Endodermal cell (in vitro differentiated cells): ENCODE measurements around the gene PARP12.

DNA sequence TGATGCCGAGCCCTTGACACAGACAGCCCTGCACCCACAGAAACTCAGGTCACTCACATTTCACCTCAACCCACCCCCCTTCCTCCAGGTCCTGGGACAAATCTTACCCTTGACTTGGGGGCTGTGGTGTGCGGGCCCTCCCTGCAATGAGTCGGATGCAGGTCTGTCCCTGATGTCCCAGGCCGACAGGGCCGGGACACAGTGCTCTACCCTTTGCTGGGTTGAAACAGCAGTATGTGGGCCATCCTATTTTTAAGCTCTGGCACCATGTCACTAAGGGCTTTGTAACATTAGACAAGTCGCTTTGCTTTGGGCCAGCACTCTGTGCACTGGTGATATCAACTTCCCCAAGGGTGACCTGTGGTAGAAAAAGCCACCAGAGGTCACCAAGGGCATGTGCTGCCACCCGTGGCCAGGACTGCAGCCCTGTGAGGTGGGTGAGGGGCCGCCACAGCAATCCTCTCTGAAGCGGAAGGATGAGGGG is 51.2 kb downstream of the CLEC2L start:
- PRO-cap: no peak

- PRO-cap: no peak
Observed at GRCh38 chr7:139616116-139617069, 92.9 kb downstream of the CLEC2L start.

- PRO-cap: no peak
Observed at GRCh38 chr7:139701760-139702555, 75.8 kb downstream of the HIPK2 start.

GRCh38 chr7:139737483-139737699 is 40.4 kb downstream of the HIPK2 start:
- PRO-cap: no peak

GRCh38 chr7:139745940-139746420 is 31.8 kb downstream of the HIPK2 start:
- PRO-cap: no peak

GRCh38 chr7:139747823-139748129 is 30.0 kb downstream of the HIPK2 start:
- PRO-cap: no peak

DNA sequence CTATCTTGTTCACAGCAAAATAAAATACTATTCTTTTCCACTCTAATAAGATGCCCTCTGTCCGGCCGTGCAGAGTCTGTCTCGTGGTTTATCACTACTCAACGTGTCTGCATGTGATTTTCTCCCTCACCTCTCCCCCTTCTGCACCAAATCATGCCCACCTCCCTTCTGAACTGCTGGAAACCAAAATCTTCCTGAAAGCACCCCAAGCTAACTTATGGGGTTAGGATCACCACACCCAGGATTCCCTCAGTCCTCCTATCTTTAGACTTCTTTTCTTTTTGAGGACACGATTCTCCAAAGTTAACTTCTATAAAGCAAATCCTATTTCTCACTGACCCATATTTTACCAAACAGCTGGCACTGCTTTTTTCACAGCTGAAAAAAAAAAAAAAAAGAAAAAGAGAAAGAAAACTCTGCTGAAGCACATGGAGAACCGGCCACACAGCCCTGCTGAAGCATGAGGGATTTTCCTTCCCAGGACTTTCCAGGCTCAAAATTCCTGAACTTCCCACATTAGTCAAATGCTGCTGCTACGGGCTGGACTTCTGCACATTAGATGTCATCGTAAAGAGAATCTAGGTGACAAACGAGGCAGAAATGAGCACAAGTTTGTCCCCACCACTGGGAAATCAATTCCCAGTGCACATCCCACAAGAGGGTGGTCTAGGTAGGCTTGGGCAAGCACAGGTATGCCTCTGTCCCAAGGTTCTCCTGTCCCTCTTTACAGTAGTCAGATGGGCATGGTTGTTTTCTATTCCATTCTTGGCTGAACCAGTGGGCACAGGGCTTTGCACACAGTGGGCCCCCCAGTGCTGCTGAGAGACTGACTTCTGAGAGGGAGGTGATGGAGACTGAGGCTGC is 25.2 kb downstream of the HIPK2 start:
- PRO-cap: no peak

GRCh38 chr7:139778426-139778884 is 657 bp upstream of the HIPK2 start:
- PRO-cap: no peak

DNA sequence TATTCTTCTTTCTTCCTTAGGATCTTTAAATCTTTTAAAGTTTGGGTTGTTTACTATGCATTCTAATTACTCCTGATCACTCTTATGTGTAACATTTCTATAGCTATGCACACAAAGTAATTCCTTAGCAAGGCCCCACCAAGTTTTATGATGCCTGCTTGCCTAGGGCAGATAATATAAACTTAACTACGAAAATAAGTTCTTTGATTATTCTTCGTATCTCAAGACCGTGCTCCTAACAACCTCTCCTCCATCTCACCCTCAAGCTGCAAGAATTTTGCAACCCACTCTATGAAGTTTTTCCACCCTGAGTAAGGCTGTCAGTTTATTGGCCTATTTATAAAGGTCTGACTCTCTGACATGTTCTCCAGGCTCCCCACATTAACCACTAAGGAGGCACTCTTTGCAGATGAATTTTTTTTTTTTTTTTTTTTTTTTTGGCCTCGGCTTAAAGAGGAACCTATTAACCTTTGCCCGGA is 56.9 kb downstream of the TBXAS1 start:
- PRO-cap: no peak

DNA sequence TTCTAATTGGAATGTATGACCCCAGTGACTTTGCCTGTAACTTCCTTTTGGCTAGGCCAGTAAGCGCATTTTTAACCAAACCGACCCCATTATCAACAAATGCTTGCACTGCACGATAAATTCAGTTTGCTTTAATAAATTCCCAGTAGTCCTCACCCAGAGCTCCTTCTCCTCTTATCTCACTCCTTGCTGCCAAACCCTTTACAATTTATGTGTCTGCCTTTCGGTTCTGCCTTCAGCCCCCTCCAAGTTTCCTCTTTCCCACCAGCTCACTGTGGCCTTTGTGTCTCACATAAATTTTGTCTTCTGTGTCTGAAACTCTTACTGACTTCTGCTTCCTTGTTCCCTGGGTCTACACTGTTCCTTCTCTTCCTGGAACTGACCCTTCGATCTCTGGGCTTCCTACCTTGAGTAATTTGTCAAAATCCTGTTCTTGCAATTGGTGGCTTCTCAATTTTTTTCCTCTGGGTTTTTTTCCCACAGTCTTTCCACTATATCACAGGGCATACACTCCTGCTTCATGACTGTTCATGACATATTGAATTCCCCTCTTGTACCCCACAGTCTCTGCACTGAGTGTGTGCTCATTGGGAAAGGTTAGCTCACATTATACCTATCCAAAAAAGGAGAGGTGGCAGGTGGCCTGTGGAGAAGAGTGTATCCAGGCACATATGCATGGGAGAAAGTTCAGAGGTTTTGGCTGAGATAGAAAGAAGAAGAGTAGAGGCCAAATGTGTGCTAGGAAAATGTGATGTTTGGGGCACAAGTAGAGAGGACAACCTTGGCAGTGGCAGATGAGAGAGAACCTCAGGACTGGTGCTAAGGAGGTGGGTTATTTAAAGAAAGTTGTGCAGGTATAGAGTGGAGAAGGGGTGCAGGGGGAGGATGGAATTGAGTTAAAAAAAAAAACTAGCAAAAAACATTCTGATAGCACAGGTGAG is 59.2 kb downstream of the TBXAS1 start:
- PRO-cap: no peak

- PRO-cap: bidirectional peak, plus-strand start at chr7:140062824, minus-strand start at chr7:140062530; bidirectional peak, plus-strand start at chr7:140063232, minus-strand start at chr7:140063019
Observed at GRCh38 chr7:140062449-140063536, at the start of gene PARP12. Gene PARP12, minus strand, starts transcription at chr7:140062951.

- PRO-cap: no peak
Observed at GRCh38 chr7:140171491-140172003, 5.2 kb downstream of the KDM7A start.

DNA sequence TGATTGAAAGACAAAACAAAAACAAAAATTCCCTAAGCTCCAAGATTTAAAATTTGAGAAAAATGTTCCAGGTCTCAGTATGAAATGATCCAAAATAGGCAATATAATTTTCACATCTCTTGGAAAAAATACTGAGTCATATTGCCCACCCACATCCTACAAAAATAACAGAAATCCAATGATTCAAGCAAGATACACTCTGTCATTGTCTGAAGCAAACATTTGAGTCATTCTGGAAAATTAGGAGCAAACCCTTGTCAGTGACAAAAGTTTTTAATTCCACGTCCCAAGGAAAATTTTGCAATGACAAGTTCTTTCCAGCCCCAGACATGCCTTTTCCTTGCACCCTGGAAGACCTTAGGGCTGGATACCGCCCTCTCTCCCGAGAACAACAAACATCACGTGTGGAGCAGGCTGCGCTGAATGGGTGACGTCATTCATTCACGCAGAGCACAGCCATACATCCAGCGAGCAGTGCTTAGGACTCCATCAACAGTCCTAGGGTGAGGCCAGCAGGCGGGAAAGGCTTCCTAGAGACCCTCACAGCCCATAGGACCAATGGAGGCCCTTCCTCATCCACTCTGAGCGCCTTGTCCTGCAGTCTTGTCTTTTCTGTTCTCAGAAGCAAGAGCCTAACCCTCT is 23.3 kb upstream of the KDM7A start:
- PRO-cap: no peak

- PRO-cap: no peak
Observed at GRCh38 chr7:140230447-140230557, 53.5 kb upstream of the KDM7A start.

- PRO-cap: no peak
Observed at GRCh38 chr7:140507771-140508373, 28.6 kb upstream of the MKRN1 start.

DNA sequence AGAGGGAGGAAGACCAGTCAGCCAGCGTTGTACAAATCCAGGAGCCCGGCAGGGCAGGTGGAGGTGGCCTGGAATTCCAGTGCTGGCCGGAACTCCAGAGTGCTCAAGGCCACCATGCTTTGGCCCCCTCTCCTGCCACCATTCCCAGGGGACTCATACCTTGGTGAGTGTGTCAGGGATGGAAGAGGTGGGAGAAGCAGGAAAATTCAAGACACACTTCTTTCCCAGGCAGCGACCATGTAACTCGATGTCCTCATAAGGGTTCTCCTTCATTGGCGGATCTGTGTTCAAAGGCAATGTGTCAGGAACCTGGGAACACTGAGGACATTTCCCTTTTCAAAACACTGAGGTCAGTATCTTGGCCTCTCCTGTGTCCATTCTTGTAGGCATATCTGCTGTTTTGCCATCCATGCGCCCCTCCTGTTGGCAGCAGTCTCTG is 55.2 kb downstream of the DENND2A start:
- PRO-cap: no peak

- PRO-cap: no peak
Observed at GRCh38 chr7:140604652-140604894, 36.0 kb downstream of the DENND2A start.

DNA sequence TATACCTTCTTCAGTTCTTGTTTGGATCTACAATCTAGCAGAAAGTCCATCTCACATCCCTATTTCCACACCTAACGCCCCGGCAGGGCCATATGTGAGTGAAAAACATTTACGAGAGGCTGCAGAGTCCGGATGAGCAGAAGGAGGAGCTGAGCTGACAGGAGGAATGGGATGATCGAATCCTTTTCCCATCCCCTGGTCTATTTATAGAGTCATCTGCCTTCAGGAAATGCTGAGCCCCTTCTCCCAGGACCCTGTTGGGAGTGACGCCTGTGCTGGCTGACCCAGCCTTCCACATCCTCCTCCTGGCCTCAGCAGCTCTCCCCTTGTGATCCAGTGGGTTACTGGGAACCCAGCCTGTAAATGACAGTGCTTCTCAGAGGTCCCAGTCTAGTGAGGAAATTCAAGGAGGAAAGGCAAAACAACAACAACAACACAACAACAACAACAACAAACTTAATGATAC is 16.6 kb downstream of the DENND2A start:
- PRO-cap: no peak

- PRO-cap: no peak
Observed at GRCh38 chr7:140791758-140792673, 95.5 kb downstream of the NDUFB2 start.

GRCh38 chr7:140911131-140911510 is 13.6 kb downstream of the BRAF start:
- PRO-cap: no peak